ENCODE measurements around the gene ENSG00000283205.

- PRO-cap = no peak
These were observed 20.4 kb downstream of the GOLM1 start for GRCh38 chr9:86079006-86079407.

GRCh38 chr9:86099740-86100048 lies 336 bp upstream of the GOLM1 start:
- PRO-cap = no peak

- PRO-cap = no peak
These were observed 4.6 kb upstream of the ISCA1 start for GRCh38 chr9:86286864-86287387.

DNA sequence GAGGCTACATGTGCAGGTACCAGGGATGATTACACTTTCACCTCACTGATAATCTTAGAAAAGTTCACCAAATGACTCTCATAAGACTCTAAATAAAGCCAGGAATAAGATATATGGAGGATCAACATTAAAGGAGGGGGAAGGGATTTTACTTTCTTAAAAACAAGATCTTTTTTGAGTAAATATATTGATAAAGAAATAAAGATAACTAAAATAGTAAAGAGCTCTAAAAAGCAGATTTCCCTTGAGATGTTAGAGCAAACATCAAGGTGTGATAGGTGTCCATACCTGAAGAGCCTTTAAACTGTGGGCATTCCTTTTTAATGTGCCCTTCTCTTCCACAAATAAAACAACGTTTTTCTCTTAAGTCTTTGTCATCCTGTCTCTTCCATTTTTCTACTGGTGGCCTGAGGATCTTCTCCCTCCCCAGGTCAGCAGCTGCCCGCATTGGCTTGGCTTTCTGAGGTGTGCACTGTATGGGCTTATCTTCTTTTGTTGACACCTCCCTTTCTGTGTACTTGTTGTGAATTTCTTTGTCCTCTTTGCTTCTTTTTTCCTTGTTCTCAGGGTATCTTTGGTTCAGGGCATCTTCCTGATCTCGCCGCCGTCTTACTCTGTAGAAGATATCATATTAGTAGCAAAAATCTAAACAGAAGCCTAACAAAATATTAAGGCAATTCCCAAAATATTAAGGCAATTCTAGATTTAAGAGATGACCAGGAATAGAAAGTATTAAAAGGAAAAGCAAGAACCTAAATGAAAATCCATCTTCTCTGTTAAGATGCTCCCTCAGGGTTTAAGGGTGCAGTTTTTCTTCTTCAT lies 18.9 kb upstream of the ISCA1 start:
- PRO-cap = no peak

GRCh38 chr9:86354734-86355358 lies 636 bp upstream of the TUT7 start:
- PRO-cap = no peak

GRCh38 chr9:86407019-86407638 lies 52.9 kb upstream of the TUT7 start:
- PRO-cap = no peak

- PRO-cap = no peak
These were observed 257.5 kb upstream of the TUT7 start for GRCh38 chr9:86611630-86612170.

- PRO-cap = no peak
These were observed 232.2 kb downstream of the GAS1 start for GRCh38 chr9:86715045-86715479.

DNA sequence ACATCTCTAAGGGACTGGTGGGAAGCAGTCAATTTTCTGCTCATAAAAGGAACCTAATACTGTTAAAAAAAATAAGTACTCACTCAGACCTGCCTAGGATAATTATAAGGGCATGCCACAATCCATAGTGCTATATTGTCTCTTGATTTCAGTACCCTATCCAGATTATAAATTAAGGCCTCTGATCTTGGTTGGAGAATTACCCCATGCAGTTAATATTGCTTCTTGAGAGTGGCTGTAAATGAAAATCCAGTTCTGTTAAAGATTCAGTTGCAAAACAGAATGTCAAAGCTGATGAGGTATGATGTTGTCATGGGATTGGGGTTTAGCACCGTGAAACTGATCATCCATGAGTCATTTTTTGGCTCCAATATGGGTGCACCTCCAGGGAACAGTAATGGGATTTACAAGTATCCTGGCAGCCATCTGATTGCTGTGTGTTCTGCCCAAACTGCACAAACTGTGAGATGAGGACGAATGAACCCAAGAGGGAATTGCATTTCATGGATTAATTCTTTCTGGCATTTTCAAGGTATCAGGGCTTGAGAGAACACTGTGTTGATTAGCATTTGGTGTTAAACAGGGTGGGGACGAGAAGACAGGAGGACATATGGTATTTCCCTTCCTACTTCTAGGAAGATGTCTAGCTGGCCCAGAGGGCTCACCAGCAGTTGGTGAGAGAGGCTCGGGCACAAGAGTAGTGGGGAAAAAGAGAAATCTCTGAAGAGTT lies 214.8 kb downstream of the GAS1 start:
- PRO-cap = no peak

DNA sequence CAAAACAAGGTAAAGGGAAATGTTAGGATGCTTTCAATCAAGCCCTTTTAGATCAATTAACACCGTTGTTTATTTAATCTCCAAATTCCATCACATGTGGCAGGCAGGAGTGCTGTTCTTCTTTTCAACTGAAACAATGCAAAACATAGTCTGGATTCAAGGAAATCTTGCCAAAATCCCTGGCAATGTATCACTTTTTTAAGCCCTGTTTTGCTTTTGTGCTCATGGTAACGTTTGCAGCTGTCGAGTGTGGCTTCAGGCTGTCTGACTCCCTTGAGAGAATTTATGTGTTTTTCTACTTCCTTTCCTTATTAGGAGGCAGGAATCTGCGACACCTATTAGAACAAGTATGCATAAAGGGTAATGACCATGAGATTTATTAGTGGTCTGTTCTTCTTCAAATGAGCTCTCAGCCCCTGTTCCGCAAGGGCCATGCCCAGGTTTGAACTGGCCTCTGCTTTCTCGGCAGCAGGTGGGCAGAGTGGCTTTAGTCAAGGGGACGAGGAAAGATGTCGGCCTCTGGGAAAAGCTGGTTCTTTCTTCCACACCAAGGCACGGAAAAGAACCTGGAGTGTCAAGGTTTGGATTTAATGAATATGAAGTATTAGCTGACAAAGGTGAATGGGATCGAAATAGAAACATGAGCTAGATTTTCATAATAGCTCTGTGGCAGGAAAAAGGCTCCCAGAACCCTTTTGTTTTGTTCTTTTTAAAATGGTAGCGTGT lies 86.9 kb upstream of the GAS1 start:
- PRO-cap = no peak

DNA sequence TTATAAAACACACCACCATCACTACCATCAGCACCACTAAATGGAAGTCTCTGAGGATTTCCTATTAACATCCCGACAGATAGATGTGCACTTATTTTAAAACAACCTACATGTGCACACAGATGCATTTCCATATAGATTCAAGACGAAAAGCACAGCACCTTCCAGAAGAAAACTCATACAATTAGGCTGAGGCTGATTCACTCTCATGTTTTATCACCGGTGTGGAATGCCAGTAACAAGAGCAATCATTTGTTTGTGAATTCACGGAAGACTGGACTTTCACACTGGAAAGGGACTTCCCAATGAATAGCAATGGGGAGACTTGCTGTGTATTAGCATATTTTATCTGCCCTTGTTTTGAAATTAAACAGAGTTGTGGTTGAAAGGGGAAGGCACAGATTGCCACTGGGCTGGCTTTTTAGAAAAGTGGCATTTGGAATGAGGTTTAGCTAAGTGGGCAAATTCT lies 247.1 kb upstream of the GAS1 start:
- PRO-cap = no peak

GRCh38 chr9:87336759-87337715 lies 160.6 kb upstream of the DAPK1 start:
- PRO-cap = no peak

DNA sequence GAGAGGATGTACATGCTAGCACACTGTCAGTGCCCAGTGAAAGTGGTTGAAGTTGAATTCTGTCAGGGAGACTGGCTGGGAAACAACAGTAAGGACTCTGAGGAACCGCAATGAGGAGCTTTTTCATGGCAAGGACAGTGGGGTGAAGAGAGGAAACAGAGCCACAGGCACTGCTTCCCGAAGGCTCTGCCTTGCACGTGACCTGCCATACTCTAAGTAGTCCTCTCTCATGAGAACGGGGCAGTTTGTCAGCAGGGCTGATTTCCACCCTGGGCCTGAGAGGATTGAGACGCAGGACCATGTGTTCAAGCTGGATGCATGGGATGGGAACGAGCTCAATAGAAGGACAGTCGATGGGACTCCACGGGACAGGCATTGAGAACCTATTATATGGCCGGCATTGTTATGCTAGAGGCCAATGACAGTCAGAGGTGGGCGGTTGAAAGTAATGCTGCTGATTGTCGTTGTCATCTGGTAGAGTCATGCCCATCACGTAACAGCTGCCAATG lies 106.5 kb upstream of the CTSL start:
- PRO-cap = no peak

GRCh38 chr9:87631911-87633182 lies 93.6 kb upstream of the CTSL start:
- PRO-cap = no peak

GRCh38 chr9:87725528-87725736 lies 487 bp upstream of the CTSL start:
- PRO-cap = no peak

DNA sequence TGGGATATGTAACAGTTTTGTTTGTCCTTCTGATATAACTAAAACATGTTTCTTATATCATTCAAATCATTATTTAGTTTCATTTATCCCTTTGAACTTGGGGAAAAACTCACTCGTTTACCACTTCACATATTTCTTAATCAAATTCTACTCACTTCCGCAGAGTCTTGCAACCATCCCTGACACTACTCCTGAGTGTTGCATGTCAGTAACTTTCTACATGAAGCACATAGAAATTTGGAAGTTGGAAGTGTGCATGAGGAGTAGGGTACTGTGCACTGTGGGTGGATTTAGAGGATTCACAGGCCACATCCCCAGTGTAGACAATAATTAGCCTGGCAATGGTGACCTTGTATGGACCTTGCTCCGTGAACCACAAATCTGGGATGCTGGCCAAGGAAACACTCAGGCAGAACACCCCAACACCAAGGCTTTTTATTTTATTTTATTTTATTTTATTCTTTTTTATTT lies 25.4 kb downstream of the CTSL start:
- PRO-cap = no peak

DNA sequence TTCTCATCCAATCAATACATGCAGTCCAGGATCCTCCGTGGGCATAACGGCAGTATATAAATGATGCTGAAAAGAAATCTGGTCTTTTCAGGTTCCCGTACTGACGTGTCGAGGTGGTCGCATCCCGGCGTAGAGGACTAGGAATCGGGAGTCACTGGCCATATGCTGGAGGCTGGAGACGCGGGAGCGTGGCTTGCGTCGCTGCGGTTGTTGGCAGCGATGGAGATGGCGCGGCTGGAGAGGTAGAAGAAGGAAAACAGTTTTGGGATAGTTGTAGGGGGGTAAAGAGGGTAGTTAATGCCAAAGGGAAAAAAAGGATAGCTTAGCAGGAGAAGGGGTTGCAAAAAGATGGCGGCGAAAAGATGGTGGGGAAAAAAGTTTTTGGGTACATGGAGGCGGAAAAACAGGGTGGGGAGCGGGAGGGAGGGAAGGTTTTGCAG lies 16.5 kb upstream of the ENSG00000283205 start:
- PRO-cap = no peak

DNA sequence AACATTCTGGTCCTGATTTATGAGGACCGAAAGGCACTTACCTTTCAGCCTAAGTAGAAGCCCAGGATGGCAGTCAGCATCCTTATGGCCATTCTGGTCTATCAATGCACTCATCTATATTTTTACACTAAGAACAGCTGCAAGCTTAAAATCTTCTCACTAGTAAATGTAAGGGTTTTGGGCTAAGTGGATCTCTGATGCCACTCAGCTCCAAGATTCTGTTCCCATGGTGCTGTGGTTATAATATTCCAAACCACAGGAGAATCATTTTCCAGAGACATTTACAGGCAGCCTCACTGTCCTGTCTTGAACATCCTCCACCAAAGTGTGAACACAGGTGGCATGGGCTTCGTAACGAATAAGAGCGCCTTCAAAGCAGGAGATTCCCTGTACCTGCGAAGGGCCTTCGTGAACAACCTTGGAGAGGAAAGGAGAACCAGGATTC lies at the start of gene ENSG00000283205:
Gene ENSG00000283205, plus strand, starts transcription at position 290 of the 445 bp plus-strand sequence.
- PRO-cap = no peak

- PRO-cap = no peak
These were observed 48.0 kb downstream of the SPATA31C2 start for GRCh38 chr9:88090338-88090610.

DNA sequence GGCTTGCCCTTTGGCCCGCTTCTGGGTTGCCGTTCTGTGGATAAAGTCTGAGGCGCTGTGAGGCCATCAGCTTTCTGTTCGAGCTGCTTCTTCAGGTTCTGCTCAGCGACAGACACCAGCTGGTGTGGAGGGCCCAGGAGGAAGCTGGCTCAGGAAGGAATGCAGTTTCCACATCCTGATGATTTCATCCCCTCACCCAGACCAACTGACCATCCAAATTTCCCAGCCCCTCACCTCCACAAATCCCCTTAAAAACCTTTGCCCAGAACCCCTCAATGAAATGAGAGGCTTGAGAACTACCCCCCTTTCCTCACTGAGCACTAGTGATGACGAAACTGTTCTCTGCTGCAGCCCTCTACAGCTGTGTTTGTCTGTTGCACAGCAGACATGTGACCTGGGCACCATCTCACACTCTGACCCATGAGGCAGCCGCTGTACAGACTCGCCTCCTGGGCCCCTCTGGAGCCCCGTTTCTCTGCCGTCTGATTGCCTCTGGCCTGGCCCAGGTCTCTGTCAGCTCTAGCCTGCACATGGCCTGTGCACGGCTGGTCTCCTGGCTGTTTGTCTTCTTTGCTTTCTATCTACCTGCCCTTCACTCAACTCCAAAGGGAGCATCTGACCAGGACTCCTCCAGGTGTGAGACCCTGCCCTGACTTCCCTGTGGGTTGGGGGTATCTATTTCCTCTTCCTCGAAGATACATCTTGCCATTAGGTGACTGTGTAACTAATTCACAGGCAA lies 45.3 kb downstream of the SPATA31C2 start:
- PRO-cap = no peak